Ileum (tissue), 1 donor: ENCODE measurements around the gene BMP5.

GRCh38 chr6:53268155-53269176 lies 80.3 kb downstream of the ELOVL5 start:
- PRO-cap: no peak

GRCh38 chr6:53342871-53343479 lies 5.8 kb downstream of the ELOVL5 start:
- PRO-cap: no peak

GRCh38 chr6:53431266-53431761 lies 82.6 kb upstream of the ELOVL5 start:
- PRO-cap: no peak

GRCh38 chr6:53483765-53484491 lies 61.0 kb downstream of the GCLC start:
- PRO-cap: no peak

GRCh38 chr6:53493310-53493852 lies 51.5 kb downstream of the GCLC start:
- PRO-cap: no peak

DNA sequence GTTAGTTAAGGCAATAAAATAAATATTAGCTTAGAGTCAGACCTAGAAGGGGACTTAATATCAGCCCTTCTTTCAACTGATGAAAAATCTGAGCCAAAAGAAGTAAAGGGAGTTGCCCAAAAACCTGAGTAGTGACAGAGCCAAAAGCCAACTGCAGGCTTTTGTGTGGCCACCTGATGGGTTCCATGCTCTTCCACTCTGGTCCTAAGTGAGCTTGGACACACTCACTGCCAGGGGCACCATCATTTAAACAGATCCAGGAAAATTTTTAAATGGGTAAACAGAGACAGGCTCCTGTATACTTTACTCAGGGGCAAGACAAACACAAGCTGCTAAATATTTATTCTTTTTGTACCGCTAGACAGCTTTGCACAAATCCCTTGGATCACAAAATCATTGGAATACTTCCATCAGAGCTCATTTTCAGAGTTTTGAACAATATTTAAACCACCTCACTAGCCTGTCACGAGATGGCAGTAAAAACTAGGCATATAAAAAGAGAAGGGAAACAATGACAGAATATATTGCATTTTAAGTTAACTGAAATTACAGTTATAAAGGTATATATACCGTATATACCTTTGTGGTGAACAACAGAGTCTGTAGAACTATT lies 31.4 kb downstream of the GCLC start:
- PRO-cap: no peak

DNA sequence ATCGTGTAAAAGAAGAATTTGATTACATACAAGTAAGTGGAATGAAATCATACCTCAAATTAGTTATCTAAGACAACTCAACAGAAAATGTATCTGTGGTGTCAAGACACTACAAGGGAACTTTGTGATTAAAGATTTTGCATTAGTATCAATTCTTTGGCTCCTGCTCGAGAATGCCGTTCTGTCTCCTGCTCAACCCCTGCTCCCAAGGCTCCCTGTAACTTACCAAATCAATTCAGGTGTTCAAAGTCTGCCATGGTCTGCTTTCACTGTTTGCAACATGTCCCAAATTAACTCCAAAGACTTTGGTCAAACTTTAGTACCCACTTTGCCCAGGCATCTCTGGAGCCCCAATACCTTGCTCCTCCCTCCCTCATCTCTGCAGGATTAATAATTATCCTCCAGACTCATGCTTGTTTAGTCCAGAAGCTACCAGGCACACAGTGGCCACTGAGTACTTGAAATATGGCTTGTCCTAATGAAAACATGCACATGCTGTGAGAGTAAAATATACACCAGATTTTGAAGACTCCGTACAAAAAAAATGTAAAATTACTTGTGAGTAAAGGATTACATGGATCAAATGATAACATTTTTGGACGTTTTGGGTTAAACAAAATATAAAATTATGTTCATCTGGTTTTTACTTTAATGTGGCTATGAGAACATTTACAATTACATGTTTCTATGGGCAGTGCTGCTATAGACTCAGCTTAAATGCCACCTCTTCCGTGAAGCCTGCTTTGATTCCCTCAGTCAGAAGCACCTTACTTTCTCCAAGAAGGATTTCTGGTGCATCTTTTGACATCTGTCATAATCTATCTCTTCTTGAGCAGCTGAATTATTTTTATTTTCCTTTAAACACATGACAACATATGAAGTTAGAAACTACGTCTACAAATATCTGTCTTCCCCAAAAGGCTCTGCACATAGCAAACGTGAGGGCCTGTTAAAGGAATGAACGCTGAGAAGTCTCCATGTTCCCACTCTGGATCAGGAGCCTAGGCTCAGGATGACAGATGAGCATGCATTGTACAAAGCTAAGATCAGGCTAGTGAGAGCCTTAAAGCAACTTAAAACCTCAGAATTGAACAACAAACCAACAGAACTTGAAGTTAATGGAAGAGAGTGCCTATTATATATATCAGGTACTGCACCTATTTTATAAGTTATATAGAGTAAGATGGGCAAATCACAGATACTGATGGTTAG lies 30.0 kb downstream of the GCLC start:
- PRO-cap: no peak

- PRO-cap: no peak
Observed at GRCh38 chr6:53516350-53516927, 28.5 kb downstream of the GCLC start.

- PRO-cap: no peak
Observed at GRCh38 chr6:53741443-53741942, 53.3 kb upstream of the LRRC1 start.

DNA sequence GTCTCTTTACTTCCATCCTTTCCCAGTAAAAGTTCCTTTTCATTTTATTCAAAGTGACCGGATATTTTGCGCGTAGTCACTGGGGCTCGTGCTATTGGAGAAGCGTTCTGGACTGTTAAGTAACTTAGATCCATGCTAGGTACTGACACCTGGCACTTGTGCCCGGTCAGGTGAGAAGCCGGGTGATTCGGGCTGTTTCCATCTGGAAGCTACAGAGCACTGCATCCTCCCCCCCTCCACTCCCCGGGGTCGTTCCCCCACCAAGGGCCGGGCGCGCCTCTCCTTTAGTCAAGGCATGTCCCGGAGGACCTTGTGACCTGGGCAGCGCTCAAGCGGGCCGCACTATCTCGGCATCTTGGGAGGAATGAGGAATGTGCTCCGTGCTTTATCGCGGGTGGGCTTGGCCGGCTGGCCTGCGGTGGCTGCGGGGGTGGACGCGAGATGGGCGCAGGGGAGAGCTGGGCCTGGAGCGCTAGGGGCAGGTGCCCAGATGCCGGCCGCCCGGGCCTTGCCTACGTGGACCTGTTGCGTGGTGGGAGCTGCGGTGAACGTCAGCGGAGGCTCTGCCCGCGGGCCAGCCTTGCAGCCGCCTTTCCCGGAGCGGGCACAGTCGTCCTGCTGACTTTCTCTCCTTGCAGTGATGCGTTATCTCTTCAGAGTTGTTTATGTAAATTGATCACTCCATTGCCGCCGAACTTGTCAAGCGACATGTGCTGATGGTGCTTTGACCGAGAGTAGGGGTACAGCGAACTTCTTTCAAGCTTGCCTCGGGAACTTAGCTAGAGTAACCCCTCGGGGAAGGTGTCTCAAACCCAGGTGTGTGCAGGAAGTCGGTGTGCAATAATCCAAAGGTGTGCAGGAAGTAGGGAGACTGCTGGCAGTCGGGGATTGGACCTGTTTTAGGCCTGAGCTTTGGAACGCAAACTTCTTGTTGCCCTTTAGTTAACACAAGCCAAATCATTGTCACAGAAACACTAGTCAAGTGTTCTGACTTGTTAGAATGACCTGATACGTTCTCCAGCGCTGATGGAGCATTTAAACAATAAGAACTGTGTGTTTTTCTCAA lies 1.1 kb downstream of the LRRC1 start:
- PRO-cap: bidirectional peak, plus-strand start at position 152 of the sequence, minus-strand start outside the sequence; bidirectional peak, plus-strand start at position 519 of the sequence, minus-strand start at position 524 of the sequence

- PRO-cap: no peak
Observed at GRCh38 chr6:53899292-53899715, 104.5 kb downstream of the LRRC1 start.

GRCh38 chr6:54018473-54019265 lies 92.6 kb upstream of the MLIP start:
- PRO-cap: no peak

DNA sequence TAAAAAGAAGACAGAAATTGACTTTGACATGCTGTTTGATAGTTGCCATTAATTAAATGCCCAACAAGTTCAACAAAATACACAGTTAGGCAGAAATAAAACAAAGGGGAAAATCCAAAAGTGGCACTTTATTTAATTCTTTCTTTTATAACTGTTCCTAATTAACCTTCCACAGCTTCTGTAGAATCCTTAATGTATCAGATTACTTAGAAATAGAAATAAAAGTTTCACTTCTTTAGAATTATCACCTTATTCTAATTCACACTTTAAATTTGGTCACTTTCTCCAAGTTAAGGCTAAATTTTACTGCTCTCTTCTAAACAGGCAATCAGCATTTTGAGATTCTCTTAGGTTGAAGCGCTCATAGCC lies 44.0 kb upstream of the MLIP start:
- PRO-cap: no peak

DNA sequence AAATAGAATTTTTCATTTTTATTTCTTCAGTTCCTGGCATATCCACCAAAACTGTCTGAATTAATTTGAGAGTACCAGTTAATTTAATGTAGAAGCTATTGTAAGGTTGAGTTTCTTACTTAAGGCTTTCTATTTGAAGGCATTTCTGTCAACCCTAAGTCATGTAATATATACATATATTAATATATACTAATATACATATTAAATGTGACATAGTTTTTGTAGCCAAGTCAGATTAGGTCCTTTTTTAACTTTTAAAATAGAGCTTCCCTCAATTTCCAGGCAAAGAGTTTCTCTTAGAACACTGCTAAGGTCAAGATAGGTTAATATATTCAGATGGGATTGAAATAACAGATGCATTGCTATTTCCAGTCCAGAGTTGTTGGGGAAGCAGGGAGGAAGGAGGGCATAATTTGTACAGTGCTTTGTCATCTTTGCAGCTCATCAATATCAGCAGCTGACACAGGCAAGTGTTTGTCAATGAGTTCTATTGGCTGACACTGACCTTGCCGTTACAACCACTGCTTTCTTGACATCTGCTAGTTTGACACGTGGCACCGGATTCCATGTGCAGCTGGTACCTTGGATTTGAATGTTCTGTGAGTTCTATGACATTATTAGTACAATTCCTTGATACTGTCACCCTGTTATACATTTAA lies 28.1 kb upstream of the MLIP start:
- PRO-cap: no peak

- PRO-cap: no peak
Observed at GRCh38 chr6:54307159-54307394, 1.2 kb upstream of the TINAG start.

DNA sequence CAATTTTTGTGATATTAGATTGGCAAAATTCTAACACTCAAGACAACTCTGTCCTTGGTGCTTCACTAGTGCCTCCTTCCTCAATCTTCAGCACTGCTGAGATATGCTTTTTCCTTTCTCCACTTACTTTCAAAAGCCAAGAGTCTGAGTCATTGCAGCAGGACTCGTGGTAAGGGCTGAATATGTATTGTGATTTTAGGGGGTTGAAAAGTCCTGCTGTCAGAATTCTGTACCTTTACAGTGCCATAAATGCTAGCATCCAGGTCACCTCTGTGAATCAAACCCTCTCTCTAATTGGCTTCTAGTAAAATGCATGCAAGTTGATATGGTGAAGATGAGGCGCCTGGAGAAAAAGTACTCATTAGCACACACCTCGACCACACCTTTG lies 43.8 kb upstream of the FAM83B start:
- PRO-cap: no peak

GRCh38 chr6:55567717-55567916 lies 11.4 kb downstream of the HMGCLL1 start:
- PRO-cap: no peak

DNA sequence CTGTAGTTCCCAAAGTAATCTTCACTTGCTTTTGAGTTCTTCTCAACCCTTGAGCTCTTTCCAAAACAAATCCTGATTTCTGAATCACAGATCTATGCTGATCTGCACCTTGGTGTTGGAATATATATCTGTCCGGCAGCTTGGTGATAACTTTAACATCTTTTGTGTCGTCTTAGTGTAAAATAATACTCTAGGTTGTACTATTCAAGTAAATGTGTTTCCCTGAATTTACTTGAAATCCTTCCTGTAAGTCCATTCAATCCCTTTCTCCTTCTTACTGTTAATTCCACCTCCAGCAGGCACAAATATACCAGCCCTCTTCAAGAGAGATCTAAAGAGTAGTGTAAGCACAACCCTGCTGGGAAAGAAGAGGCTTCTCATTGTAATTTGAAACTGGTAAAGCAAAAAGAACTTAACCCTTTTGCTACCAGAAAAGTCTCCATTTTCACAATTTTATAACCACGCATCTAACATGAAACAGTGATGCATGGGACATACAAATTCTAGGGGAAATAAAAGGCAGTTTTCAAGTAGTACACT lies at the start of gene BMP5:
TSS of gene BMP5 (minus strand) at position 340 of the 540 bp plus-strand sequence.
- PRO-cap: no peak

- PRO-cap: no peak
Observed at GRCh38 chr6:56244898-56245435, 2.4 kb downstream of the COL21A1 start.

DNA sequence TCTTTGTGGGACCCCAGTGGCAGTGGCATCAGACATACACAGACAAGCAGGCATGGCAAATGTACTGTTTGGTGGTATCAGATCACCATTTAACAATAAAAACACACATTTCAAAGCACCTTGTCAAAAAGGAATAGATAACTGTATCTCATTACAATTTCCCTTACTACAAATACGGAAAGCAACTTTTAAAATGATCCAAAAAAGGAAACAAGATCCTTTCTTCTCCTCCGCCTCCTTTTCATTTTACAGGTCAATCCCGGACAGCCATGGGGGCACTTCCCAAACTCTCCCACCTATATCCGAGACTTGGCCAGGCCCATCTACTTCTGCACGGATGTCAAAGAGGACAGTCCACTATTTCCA lies 208.9 kb upstream of the COL21A1 start:
- PRO-cap: no peak